Spleen (tissue), 7 donors: ENCODE data around the genes RPS25, ABCG4, RNF26, USP2 and OAF.

DNA sequence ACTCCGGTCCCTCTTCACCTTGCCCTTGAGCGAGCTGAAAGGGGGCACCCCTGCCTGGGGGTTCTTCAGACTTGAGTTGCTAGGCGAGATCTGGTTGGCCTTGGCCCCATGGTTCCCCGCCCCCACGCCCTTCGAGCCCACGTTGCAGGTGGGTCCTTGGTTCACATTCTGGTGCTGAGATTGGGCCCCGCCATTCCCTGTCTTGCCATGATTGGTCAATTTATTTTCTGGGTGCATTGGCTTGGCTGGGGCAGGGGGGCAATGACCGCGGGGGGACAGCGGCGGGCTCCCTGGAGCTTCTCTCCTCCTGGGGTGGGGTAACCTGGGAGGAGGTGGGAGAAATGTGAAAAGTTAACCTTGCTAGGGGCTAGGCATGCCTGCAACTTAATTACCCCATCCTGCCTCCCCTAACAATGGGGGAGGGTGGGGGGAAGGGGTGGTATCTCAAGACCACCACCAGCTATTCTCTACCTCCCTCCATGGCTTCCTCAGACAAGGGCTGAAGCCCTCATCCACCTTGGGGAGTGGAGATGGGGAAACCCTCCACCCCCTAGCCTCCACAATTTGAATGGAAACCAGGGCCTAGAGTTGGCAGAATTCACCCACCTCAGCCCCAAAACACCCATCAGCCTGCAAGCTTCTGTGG lies 17.3 kb downstream of the BCL9L start:
- PRO-cap, 4 experiments, result no peak in any of the 4 experiments
- RAMPAGE, long total RNA, 4 experiments, result no peak in any of the 4 experiments

GRCh38 chr11:118913269-118914133 lies 12.2 kb downstream of the BCL9L start:
- PRO-cap, 4 experiments, result peak in 1 of 4 experiments; most common plus-strand start chr11:118913603 (in 1); most common minus-strand start chr11:118913495 (in 1)
- RAMPAGE, long total RNA, 4 experiments, result no peak in any of the 4 experiments

DNA sequence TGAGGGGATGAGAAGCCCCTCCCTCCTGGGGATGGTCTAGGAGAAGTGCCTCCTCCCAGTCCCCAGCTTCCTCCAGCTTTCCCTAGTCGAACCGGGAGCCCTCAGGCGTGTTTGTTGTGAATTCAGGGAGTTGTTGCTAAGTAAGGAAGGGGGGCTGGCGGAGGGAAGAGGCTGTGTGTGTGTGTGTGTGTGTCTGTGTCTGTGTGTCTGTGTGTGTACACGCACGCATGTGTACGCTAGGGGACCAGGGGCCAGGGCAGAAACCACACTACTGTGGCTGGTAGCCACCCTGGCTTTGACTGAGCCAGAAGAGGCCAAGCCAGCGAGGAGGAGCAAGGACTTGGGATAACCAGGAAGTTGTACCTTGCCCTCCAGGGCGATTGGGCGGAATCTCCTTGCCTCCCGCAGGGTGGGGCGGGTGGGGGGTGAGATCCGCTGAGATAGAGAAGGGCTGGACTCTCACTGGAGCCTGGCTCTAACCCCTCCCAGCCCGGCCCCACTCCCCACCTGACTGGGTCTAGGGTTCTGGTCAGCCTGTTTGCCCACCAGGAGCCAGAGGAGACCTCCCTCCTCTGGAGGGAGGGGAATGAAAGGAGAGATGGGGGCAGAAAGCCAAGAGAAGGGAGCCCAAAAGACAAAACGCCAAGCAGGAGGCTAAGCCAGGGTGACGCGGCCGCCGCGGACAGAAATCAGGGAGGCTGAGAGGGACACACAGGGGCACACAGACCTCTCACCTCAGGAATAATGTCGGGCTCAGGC lies 7.5 kb downstream of the BCL9L start:
- PRO-cap, 4 experiments, result peak in 3 of 4 experiments; most common plus-strand start position 555 of the sequence (in 3); most common minus-strand start position 80 of the sequence (in 1)
- RAMPAGE, long total RNA, 4 experiments, result no peak in any of the 4 experiments

DNA sequence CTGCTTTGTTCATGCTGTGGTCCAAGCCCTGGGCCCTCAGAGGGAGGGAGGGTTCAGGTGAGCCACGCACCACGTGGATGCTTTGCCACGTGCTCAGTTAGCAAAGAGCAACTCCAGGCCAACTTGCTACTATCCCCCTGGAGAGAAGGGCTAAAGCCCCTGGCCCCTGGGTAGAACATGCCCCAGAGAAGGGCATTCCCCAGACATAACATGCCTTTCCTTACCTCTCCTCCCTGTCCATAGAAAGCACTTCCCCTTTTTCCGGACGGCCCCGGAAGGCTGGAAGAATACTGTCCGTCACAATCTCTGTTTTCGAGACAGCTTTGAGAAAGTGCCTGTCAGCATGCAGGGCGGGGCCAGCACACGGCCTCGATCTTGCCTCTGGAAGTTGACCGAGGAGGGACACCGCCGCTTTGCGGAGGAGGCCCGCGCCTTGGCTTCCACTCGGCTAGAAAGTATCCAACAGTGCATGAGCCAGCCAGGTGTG lies 8.7 kb downstream of the FOXR1 start:
- PRO-cap, 4 experiments, result peak in 1 of 4 experiments; most common plus-strand start position 372 of the sequence (in 1); most common minus-strand start position 263 of the sequence (in 1)
- RAMPAGE, long total RNA, 4 experiments, result no peak in any of the 4 experiments

- PRO-cap, 4 experiments, result peak in 4 of 4 experiments; most common plus-strand start chr11:119018773 (in 4); most common minus-strand start chr11:119018343 (in 3)
- RAMPAGE, long total RNA, 4 experiments, result start-site peak on the plus strand in 4 of 4 experiments, at chr11:119018397-119018790 at its widest, 17 to 114 reads per replicate; start-site peak on the minus strand in 4 of 4 experiments, at chr11:119018314-119018381 at its widest, 4,381 to 7,926 reads per replicate
These were observed at the start of gene RPS25 for GRCh38 chr11:119017874-119018912. Gene RPS25 (minus strand): TSS chr11:119018343.

GRCh38 chr11:119120617-119121454 lies 544 bp upstream of the HINFP start:
- PRO-cap, 4 experiments, result peak in 4 of 4 experiments; most common minus-strand start chr11:119121305 (in 3)
- RAMPAGE, long total RNA, 4 experiments, result no peak in any of the 4 experiments

- PRO-cap, 4 experiments, result no peak in any of the 4 experiments
- RAMPAGE, long total RNA, 4 experiments, result no peak in any of the 4 experiments
These were observed at the start of gene ABCG4 for GRCh38 chr11:119148752-119149407. Gene ABCG4 (plus strand): TSS chr11:119149052.

GRCh38 chr11:119149408-119150101 lies 703 bp downstream of the ABCG4 start:
- PRO-cap, 4 experiments, result no peak in any of the 4 experiments
- RAMPAGE, long total RNA, 4 experiments, result no peak in any of the 4 experiments

DNA sequence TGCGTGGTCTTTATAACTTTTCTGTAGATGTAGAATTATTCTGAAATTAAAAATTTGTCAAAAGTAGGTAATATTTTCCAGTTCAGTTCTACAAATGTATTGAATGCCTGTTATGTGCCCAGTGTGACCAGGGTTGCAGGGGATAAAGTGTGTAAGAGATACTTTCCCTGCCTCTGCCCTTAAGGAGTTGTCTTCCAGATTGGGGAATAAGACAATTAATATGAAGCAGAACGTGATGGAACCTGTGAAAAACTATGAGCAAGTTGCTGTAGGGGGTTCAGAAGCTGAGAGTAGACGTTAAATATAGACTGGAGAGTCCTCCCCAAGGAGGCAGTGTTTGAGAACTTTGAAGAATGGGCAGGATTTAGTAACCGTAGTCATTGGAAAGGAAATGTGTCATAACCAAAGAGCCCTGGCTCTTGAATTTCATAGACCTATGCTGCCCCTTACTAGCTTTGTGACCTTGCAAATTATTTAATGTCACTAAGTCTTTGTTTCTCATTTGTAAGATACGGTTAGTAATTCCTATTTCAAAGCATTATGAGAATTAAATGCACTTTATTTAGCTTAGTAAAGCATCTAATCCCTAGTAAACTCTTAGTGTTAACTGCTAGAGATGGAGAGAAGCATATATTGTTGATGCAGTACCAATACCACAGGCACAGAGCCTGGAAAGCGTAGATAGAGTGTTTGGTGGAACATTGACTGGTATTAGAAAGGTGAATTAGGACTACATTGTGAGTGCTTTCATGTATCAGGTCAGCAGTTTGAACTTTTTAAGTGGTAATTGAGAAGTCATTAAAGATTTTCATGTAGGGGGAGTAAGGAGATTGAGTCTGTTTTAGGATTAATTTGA lies 54.2 kb downstream of the MCAM start:
- PRO-cap, 4 experiments, result no peak in any of the 4 experiments
- RAMPAGE, long total RNA, 4 experiments, result no peak in any of the 4 experiments

GRCh38 chr11:119311999-119313055 lies 4.6 kb downstream of the MCAM start:
- PRO-cap, 4 experiments, result no peak in any of the 4 experiments
- RAMPAGE, long total RNA, 4 experiments, result no peak in any of the 4 experiments

GRCh38 chr11:119334009-119334830 lies at the start of gene RNF26:
Gene RNF26 (plus strand): TSS chr11:119334527.
- PRO-cap, 4 experiments, result peak in 4 of 4 experiments; most common plus-strand start chr11:119334531 (in 3); most common minus-strand start chr11:119334254 (in 2)
- RAMPAGE, long total RNA, 4 experiments, result start-site peak on the plus strand in 4 of 4 experiments, at chr11:119334524-119334531 at its widest, 138 to 279 reads per replicate

DNA sequence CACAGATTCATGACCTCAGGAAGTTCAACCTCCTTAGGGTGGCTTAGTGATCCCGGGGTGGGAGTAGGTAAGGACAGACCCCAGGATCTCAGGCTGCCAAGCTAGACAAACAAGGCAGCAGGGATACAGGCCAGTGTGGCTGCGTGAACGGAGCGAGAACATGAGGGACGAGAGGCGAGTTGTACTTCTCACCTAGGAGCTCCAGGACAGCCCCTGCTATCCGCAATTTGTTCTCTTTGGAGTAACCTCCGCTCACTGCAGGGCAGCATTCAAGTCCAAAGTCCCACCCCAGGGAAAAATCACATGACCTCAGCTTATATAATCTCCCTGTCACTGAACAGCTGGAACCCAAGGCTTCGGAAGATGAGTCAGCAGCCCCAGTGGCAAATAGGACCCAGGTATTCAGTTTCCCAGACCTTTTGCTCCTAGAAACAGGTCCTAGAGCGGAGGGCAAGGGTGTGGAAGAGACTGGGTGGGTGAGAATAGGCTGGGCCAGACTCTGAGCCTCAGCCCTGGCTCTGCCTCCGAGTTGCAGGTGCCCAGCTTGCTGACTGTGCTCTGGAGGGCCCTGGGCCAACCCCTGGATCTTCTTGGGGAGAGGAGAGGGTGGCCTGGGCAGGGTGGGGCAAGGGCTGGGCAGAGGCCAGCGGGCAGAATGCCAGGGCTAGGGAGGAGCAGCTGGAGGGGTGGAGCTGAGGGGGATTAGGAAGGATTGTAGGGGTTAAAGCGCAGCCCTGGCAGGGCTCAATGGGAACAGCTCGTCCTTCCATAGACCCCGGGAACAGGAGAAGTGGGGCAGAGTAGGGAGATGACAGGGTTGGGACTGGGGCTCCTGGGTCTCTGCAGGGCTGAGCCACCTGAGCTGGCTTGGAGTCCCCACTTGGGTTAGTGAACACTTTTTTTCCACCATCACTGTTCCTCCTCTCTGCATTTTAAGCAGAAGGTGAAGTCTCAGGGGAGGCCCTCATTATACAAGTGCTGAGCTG lies 13.0 kb downstream of the USP2 start:
- PRO-cap, 4 experiments, result no peak in any of the 4 experiments
- RAMPAGE, long total RNA, 4 experiments, result no peak in any of the 4 experiments

- PRO-cap, 4 experiments, result no peak in any of the 4 experiments
- RAMPAGE, long total RNA, 4 experiments, result no peak in any of the 4 experiments
These were observed 10.8 kb downstream of the USP2 start for GRCh38 chr11:119370502-119371195.

DNA sequence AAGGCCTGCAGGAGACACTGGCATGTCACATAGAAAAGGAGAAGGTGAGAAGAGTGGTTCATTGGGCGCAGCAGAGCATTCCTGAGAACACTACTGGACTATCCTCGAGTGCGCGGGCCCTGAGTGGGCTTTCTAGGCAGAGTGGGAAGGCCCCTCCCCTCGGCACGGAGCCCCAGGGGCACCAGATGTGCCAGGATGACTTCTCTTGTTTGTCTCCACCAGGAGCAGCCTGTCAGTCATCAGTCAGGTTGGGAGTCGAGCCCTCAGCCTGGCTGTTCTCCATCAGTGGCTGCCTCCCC lies 9.2 kb downstream of the USP2 start:
- PRO-cap, 4 experiments, result no peak in any of the 4 experiments
- RAMPAGE, long total RNA, 4 experiments, result no peak in any of the 4 experiments

GRCh38 chr11:119380864-119382264 lies at the start of gene USP2:
Gene USP2 (minus strand): TSS chr11:119381690.
- PRO-cap, 4 experiments, result peak in 4 of 4 experiments; most common plus-strand start chr11:119381521 (in 2); most common minus-strand start chr11:119381610 (in 2)
- RAMPAGE, long total RNA, 4 experiments, result no peak in any of the 4 experiments

- PRO-cap, 4 experiments, result peak in 4 of 4 experiments; most common plus-strand start chr11:119730163 (in 3); most common minus-strand start chr11:119730050 (in 4)
- RAMPAGE, long total RNA, 4 experiments, result no peak in any of the 4 experiments
These were observed 949 bp upstream of the NECTIN1 start for GRCh38 chr11:119729969-119730328.

- PRO-cap, 4 experiments, result peak in 2 of 4 experiments; most common plus-strand start chr11:120187433 (in 2)
- RAMPAGE, long total RNA, 4 experiments, result no peak in any of the 4 experiments
These were observed 23.9 kb upstream of the OAF start for GRCh38 chr11:120186567-120187791.

- PRO-cap, 4 experiments, result peak in 4 of 4 experiments; most common plus-strand start chr11:120210775 (in 4); most common minus-strand start chr11:120210895 (in 3)
- RAMPAGE, long total RNA, 4 experiments, result no peak in any of the 4 experiments
These were observed at the start of gene OAF for GRCh38 chr11:120210113-120211233. Gene OAF (plus strand): TSS chr11:120211032.

- PRO-cap, 4 experiments, result no peak in any of the 4 experiments
- RAMPAGE, long total RNA, 4 experiments, result no peak in any of the 4 experiments
These were observed 8.8 kb downstream of the OAF start for GRCh38 chr11:120219327-120220371.

- PRO-cap, 4 experiments, result no peak in any of the 4 experiments
- RAMPAGE, long total RNA, 4 experiments, result no peak in any of the 4 experiments
These were observed 1.4 kb downstream of the POU2F3 start for GRCh38 chr11:120241290-120241885.